Measurements from ENCODE around the genes CHRNA1, CHN1 and HOXD10.

DNA sequence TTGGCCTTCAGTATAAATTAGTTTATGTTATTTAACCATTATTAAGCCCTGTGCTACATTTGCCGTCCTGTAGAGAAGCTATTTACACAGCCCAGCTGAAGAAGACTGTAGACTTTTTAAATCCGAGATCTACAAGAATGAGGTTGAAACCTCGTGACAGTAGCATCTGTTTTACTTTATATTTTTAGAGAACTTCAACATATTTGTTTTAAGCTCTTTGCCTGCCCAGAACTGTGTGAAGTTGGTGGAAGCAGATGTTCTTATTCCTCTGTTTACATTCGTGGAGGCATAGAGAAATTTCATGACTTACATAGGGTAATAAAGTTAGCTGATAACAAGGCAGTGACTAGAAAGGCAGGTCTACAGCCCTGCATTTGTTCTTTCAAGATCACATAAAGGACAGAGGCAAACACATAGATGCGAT is 47.0 kb upstream of the MAP3K20 start:
- PRO-cap = no peak

GRCh38 chr2:173048722-173049195 is 26.9 kb upstream of the MAP3K20 start:
- PRO-cap = no peak

- PRO-cap = no peak
Measured at GRCh38 chr2:173134744-173135568, 59.3 kb downstream of the MAP3K20 start.

DNA sequence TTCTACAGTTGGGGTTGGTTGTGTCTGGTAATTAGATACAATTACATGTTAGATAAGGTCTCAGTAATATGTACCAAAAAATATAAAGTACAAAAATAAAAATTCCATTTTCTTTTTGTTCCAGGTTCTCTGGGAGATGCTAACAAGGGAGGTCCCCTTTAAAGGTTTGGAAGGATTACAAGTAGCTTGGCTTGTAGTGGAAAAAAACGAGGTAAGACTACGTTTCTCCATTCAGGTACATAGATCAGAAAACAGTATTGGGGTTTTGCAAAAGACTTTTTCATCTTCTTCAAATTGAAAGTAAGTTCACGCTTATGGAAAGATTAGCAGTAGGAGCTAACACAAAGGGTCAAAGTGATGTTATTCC is 122.2 kb downstream of the MAP3K20 start:
- PRO-cap = no peak

GRCh38 chr2:173214012-173214604 is 138.5 kb downstream of the MAP3K20 start:
- PRO-cap = no peak

GRCh38 chr2:173794128-173794468 is 171.1 kb downstream of the SP3 start:
- PRO-cap = no peak

GRCh38 chr2:173998225-173998919 is 33.2 kb upstream of the SP3 start:
- PRO-cap = no peak

DNA sequence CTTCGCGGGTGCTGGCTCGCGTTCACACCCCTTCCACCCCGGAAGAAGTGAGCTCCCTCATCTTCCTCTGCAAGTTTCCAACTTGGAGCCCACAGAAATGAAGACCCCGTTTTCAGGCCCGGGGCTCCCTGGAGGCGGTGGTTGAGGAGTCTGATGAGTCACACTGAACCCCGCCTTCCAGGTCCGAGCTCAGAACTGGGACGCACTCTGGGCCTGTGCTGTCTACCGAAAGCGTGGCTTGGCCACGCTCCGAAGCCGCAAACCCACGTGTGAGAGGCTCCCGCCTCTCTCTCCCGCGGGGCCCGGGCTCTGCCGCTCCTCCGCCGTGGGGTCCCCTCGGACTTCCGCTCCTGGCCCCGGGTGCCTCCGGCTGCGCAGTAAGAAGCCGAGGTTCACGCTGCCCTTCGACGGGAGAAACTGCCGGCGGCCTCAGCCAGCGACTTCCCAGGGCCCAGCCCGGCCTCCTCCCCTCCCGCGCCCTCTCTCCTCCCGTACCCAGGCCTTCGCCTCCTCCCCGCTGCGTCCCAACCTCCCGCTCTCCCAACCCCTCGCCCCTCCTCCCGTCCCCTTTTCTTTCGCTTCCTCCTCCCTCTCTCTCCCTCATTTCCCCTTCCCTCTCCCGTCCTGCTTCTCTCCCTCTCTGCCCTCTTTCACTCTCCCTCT is 47.6 kb upstream of the SP3 start:
- PRO-cap = bidirectional peak, plus-strand start at position 603 of the sequence, minus-strand start at position 419 of the sequence

DNA sequence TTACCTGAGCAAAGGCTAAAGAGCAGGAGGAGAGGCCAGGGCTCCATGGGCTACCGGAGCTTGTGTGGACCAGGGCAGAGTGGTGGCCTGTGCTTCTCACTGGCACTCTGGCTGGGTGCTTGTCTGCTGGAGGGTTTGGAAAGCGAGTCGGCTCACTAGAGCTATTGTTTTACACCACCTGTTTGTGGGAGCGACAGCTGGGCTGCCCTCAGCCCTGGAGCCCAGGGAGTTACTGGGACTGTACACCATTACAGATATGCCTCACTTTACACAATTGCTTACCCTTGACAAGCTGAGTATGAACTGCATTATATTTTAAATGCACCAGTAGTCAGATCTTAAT is at the start of gene CHRNA1:
Gene CHRNA1 (minus strand): TSS at position 125 of the 343 bp plus-strand sequence.
- PRO-cap = no peak

GRCh38 chr2:175004848-175006067 is at the start of gene CHN1:
Gene CHN1, minus strand, starts transcription at chr2:175005381.
- PRO-cap = bidirectional peak, plus-strand start at chr2:175005331, minus-strand start at chr2:175005399

GRCh38 chr2:175176009-175177153 is 5.1 kb downstream of the ATP5MC3 start:
- PRO-cap = no peak

DNA sequence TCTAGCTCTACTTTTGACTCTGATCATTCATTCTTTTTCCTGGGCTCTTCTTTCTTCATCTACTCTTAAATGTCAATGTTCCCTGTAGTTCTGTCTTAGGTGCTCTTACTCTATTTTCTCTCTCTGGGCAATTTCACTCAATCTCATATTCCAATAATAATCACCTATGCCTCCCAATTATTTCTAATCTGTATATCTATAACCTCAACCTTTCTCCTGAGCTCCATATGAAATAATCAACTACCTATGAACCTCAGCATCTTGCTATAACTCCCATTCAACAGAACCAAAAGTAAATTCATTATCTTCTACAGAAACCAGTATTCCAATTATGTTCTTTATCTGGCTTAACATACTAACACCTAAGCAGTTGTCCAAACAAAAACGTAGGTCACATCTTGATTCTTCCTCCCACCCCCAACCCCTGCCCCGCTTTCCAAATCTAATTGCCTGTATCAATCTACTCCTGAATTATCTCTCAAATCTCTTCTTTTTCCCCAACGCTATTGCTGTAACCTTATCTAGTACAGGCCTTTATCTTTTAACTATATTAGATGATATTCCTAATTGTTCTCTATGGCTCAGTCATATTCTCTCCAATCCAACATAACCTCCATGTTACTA is 48.8 kb downstream of the LNPK start:
- PRO-cap = no peak

DNA sequence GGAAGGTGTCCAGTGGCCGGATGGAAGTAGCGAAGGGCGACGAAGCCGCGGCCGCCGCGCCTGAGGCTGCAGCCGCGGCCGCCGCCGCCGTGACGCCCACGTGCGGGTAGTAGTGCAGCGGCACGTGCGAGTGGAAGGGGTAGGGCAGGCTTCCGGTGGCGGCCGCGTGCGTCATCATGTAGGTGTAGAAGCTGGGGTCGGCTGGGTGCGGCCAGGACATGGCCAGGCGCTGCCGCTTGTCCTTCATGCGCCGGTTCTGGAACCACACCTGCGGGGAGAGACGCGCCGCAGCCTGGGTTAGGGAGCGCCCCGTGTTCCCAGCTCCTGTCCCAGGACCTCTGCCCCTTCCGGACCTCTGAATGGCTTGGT is 3.2 kb downstream of the EVX2 start:
- PRO-cap = no peak

DNA sequence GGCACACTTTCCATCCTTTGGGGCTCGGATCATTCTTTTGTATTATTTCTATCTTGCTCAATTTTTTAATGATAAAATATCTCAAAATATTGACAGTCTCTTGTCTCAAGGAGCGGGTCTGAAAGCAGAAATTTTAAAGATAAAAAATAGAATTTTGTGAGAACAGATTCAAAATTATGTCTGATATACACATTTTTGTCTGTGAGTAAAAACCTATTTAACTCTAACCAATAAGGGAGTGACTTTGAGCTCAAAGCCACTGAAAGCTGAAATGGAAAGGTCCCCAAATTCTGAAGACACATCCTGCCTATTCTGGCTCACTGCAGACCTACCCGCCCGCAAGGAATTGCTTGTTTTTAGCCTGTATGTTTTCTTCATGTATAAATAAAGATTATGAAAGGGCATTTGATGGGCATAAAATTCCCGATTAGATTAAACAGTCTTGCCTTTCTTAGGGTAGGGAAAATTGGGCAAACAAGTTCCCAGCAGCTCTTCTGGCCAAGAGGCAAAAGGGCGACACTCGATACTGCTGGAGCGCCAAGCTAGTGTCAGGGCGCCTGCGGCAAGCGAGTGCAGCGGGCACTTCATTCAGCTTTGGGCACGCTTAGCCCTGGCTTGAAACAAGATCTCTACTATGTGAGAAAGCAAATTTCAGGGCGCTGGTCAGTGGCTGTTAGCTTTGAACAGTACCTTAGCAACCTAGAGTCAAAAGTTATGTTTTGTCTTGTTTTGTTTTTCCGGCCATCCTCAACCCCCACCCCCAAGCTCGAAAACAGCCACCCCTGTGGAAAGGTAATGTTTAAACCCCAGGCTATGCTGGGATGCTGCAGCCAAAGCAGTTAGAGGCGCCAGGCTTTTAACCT is 2.7 kb upstream of the HOXD10 start:
- PRO-cap = no peak

- PRO-cap = bidirectional peak, plus-strand start at chr2:176116780, minus-strand start at chr2:176116667
Measured at GRCh38 chr2:176116258-176116878, at the start of gene HOXD10. Gene HOXD10, plus strand, starts transcription at chr2:176116778.

DNA sequence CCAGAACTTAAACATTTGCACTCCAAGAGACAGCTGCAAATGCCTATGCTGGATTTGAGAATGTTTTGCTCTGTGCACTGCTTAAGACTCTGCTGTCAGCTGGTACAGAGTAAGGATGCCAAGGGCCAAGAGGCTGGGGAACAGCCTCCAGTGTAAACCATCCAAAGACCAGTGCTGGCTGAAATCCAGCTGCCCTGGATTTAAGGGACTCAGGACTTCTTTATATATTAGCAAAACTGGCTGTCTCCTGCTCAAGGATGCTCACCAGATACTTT is 3.9 kb downstream of the HOXD8 start:
- PRO-cap = no peak

- PRO-cap = no peak
Measured at GRCh38 chr2:176134851-176135565, 5.5 kb downstream of the HOXD8 start.

- PRO-cap = no peak
Measured at GRCh38 chr2:176140381-176141016, 10.9 kb upstream of the HOXD4 start.

- PRO-cap = no peak
Measured at GRCh38 chr2:176145949-176146450, 5.3 kb upstream of the HOXD4 start.

DNA sequence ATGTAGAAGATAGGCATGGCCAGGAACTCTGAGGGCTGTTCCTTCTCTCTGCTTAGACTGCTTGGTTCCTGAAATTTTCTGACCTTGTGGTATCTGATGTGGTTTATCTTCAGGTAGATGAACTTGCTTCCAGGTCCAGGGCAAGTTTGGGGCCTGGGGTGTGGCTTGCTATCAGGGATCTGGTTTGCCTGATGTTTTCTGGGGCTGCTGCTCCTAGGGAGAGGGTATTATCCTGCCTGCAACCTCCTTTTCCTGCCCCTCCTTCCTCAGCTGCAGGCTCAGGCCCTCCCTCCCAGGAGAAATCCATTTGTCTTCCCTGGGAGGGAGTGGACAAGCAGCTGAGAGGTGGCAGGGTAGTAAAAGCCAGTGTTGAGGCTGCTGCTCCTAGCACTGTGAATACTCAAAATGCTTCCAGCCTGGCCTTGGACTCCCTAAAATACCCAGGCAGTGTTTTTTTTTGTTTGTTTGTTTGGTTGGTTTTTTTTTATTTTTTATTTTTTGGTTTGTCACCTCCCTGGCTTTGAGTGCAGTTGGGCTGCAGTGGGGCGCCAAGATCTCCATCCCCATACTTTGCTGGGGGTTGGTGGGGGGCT is 13.4 kb downstream of the HOXD3 start:
- PRO-cap = no peak